Measurements from ENCODE around the genes MRGPRX2 and NAV2.

- RRBS: no CpG with 5 or more reads among the region's 3 CpGs
These were observed 7.2 kb upstream of the SERGEF start for GRCh38 chr11:18019823-18020582.

DNA sequence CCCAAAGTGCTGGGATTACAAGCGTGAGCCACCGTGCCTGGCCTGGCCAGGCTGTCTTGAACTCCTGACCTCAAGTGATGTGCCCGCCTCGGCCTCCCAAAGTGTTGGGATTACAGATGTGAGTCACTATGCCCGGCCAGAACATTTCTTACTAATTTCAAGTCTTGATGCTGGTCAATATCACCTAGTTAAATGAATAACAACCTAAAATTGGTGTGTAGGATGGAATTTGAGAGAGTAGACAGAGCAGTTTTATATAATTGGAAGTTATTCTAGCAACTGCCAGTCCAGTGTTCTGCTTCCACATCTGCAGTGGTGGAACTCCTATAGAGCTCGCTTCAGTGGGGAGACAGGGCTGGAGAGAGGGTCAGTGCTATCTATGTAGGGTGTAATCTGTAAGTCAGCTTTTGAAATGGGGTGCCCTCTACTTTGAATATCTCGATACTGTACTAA is 4.5 kb downstream of the LDHA start:
- RRBS: no CpG with 5 or more reads among the region's 7 CpGs

DNA sequence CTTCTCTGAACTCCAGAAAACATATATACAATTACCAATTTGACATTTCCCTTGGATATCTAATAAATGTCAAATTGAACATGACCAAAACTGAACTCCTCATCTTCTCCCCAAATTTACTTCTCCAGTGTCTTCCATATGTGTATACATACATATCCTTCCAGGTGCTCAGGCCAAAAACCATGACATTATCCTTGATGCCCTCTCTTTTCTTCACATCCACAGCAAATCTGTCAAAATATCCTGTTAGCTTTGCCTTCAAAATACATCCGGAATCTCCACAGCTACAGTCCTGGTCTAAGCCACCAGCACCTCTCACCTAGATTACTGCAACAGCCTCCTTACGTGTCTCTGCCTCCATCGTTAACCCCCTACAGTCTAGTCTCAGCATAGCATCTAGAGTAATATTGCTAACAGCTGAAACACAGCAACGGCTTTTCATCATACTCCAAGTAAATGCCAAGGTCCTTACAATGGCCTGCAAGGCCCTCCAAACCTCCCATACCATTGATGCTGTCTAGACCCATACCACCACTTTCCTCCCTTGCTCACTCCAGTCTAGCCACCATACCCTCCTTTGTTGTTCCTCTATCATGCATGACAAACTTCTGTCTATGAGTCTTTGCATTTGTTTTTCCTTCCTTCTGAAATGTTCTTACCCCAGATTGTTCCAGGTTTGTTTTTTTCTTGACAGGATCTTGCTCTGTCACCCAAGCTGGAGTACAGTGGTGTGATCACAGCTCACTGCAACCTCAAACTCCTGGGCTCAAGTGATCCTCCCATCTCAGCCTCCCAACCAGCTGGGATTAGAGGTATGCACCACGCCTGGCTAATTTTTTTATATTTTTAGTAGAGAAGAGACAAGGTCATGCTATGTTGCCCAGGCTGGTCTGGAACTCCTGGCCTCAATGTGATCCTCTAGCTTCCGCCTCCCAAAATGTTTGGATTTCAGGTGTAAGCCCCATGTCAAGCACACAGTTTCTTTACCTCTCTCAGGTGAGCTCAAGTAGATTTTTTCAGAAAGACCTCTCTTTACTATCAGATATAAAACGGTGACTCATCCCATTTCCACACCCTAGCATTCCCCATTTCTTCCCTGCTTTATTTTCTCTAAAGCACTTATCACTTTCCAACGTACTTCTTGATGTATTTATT is 4.1 kb downstream of the TSG101 start:
- RRBS: no CpG with 5 or more reads among the region's 8 CpGs

- RRBS: no CpG with 5 or more reads among the region's 3 CpGs
These were observed 617 bp downstream of the TSG101 start for GRCh38 chr11:18526220-18526430.

GRCh38 chr11:18615435-18616393 is 16.1 kb downstream of the MISFA start:
- RRBS: no CpG with 5 or more reads among the region's 12 CpGs

DNA sequence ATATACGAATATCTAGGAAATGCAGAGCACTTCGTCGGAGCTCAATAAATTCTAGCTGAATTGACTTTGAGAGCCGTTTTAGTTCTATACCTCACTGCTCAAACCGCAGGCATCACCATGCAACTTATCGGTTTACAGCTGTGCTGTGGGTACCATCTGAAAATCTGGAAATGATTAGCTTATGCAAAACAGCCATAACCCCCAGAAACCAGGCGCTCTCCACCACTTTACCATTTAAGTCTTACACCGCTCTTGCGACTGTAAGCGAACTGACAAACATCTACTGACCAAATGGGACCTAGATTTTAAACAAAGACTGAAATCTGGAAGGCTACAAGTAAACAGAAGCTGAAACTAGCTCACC is 925 bp downstream of the SPTY2D1 start:
- RRBS: no CpG with 5 or more reads among the region's 10 CpGs

DNA sequence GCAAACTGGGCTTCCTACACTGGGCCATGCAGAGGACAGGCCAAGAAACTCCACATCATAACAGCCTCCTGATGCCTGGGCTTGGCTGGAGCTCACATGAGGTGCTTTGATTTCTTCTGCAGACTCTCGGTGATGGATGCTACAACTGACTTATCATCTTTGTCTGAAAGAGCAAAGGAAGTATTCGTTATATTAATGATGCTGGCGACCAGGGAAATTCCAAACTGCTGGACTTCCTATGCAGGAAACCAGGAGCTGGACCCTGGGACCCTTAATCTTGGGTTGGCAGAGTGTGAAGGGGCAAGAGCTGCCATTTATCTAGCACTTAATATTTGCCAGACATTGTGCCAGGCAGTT is 5.8 kb downstream of the TMEM86A start:
- RRBS: no CpG with 5 or more reads among the region's 3 CpGs

DNA sequence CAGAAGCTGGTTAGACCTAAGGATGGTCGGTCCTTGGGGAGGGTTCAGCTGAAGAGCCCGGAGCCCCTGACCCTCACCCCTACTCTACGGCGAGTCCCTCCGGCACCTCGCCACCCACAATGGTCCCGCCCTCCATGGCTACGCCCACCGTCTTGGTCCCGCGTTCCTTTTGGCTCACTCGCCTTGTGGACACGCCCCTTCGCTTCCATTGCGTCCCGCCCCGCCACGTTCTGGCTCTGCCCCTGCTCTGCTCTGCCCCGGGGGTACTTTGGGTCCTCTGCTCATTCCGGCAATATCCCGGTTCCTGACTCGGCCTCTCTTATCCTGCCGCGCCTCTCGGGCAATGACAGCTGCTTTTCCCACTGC is 4.9 kb downstream of the IGSF22 start:
- RRBS: 1% methylated on average over 5 of the region's 25 CpGs

DNA sequence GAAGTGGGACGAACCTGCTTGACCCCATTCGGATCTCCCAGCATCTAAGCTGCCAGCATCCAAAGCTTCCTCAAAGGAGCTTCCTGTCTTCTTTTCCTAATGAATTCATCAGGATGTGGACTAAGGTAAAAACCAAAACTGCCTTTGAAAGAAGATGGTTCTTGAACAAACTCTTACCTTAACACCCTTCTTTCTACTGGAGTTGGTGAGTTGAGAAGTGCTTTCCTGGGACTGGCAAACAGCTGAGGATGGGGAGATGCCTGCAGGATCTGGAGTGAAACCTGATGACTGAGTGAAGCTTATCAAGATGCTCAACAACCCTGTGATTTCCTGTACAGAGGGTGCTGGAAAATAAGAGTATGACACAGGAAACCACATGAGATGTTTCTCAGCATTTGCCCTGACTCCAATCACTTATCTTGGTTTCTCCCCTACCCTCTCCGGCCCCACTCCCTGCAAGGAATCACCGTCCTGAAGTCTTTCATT is at the start of gene MRGPRX2:
Gene MRGPRX2, minus strand, starts transcription at position 276 of the 486 bp plus-strand sequence.
- RRBS: no CpG with 5 or more reads among the region's 4 CpGs

GRCh38 chr11:19208881-19209616 is 7.3 kb upstream of the CSRP3 start:
- RRBS: no CpG with 5 or more reads among the region's 4 CpGs

DNA sequence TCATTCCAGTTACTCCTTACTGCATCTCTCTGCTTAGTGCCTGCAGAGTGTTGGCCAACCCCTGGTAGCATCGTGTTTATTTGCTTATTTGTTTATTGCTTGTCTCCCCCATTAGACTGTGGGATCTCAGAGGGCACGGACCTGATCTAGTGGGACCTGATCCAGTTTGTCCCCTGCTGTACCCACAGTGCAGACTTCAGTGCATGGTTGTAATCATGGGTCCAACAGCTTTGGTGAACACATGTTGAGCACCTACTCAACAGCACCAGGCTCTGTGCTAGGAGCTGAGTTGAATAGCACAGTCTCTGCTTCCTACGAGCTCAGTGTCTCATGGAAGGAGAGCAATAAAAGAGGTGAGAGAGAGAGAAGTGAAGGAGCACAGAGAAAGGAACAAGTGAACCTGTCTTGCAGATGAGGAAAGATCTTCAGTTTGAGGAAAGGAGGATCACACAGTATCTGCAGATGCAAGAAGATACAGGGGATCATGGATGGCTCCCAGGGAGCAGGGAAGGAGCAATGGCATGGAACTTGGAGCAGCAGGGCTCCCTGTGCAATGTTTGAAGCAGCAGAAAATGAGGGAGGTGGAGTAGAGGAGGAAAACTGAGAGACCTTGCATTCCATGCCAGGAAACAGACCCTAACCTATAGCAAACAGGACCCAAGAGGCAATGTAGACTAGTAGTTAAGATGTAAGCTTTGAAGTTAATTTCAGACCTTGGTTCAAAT is 178.3 kb upstream of the NAV2 start:
- RRBS: no CpG with 5 or more reads among the region's 3 CpGs

DNA sequence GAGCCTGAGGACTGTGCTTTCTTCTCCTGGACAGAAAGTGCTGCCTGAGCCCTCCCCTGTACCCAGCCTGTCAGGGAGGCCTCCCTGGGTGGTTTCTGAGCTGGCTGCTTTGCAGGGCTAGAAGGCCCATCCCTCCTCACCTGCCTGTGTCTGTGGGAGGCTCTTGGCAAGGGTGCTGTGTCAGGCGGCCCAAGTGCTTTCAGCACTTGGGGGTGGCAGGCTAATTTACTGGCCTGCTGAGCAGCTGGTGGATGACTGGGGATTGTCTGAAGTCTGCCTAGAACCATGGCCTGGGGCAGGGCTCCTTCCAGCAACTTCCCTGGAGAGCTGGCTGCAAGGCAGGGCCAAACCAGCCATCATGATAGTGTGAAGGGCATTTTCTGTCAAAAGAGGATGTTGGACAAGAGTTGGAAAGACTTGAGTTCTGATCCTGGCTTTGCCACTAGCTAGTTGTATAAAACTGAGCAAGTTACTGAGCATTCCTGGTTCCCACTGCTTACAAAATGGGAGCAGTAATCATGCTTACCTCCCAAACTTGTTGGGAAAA is 138.9 kb upstream of the NAV2 start:
- RRBS: no CpG with 5 or more reads among the region's 1 CpG

GRCh38 chr11:19597745-19598425 is 114.8 kb upstream of the NAV2 start:
- RRBS: no CpG with 5 or more reads among the region's 14 CpGs

- RRBS: no CpG with 5 or more reads among the region's 4 CpGs
These were observed 14.3 kb upstream of the NAV2 start for GRCh38 chr11:19698362-19698705.

DNA sequence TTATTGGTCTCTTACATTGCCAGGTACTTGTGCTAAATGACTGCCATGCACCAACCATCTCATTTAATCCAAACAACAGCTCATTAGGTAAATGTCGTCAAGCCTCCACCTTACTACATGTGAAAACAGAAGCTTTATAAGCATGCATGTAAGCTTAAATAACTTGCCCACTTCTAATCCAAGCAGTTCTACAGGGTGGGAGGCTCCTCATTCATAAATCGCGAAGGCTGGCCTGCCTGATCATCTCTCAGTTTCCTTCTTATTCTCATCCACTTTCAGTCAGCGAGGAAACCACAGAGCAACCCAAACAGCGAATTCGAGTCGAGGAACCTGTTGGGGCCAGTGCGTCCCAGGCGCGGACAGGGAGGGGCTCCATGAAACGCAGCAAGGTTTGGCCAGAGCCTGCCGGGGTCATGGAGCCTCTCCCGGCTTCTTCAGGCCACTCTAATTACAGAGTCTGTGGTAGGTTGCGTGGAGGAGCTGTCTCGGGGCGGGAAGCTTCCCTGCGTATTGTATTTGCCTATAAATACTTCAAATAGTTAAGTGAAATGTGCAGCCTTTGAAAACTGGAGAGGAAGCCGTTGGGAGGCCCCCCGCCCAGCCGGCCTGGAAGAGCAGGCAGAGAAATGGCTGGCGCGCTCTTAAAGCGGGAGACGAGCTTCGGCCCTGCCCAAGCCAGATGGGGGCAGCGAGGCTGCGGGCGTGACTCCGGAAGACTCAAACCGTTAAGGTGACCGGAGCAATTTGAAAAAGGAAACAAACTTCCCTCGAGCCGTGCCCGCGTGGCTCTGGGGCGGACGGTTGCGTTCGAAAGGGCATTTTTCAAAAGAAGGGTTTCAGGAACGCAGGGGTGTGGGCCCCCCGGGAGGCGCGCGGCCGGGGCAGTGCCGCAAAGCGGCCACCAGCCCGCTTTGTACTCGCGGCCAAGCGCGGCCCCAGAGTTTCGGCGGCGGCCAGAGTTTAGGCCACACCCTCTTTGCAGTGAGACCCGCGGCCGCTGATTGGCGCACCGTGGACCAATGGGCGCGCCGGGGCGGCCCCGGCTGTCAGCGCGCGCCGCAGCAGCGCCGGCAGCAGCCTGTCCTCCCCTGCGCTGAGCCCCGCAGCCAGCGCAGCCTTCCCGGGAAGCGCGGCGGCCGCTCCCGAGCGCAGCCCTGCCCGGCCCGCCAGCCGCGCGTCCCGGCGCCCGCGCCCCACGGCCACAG is at the start of gene NAV2:
Gene NAV2, plus strand, starts transcription at position 1,081 of the 1,205 bp plus-strand sequence.
- RRBS: under 1% methylated on average over 24 of the region's 91 CpGs

GRCh38 chr11:19978566-19979397 is 181.5 kb downstream of the DBX1 start:
- RRBS: no CpG with 5 or more reads among the region's 10 CpGs

- RRBS: no CpG with 5 or more reads among the region's 5 CpGs
These were observed 171.7 kb downstream of the DBX1 start for GRCh38 chr11:19988420-19989144.

- RRBS: no CpG with 5 or more reads among the region's 6 CpGs
These were observed 149.0 kb downstream of the DBX1 start for GRCh38 chr11:20011111-20011821.